ENCODE data around the genes STX17, TMEFF1 and RNF20.

DNA sequence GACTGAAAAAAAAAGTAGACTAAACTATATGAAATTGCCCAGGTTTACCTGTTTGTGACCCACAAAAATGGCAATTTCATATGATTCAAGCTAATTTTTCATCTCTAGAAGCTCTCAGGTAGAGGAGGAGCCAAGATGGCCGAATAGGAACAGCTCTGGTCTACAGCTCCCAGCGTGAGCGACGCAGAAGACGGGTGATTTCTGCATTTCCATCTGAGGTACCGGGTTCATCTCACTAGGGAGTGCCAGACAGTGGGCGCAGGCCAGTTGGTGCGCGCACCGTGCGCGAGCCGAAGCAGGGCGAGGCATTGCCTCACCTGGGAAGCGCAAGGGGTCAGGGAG, 276.5 kb downstream of the SEC61B start:
- RRBS = no CpG with 5 or more reads among the region's 15 CpGs

GRCh38 chr9:99823381-99823653, 1.6 kb downstream of the NR4A3 start:
- RRBS = 0% methylated on average over 6 of the region's 13 CpGs

GRCh38 chr9:99829479-99829716, 7.7 kb downstream of the NR4A3 start:
- RRBS = no CpG with 5 or more reads among the region's 2 CpGs

DNA sequence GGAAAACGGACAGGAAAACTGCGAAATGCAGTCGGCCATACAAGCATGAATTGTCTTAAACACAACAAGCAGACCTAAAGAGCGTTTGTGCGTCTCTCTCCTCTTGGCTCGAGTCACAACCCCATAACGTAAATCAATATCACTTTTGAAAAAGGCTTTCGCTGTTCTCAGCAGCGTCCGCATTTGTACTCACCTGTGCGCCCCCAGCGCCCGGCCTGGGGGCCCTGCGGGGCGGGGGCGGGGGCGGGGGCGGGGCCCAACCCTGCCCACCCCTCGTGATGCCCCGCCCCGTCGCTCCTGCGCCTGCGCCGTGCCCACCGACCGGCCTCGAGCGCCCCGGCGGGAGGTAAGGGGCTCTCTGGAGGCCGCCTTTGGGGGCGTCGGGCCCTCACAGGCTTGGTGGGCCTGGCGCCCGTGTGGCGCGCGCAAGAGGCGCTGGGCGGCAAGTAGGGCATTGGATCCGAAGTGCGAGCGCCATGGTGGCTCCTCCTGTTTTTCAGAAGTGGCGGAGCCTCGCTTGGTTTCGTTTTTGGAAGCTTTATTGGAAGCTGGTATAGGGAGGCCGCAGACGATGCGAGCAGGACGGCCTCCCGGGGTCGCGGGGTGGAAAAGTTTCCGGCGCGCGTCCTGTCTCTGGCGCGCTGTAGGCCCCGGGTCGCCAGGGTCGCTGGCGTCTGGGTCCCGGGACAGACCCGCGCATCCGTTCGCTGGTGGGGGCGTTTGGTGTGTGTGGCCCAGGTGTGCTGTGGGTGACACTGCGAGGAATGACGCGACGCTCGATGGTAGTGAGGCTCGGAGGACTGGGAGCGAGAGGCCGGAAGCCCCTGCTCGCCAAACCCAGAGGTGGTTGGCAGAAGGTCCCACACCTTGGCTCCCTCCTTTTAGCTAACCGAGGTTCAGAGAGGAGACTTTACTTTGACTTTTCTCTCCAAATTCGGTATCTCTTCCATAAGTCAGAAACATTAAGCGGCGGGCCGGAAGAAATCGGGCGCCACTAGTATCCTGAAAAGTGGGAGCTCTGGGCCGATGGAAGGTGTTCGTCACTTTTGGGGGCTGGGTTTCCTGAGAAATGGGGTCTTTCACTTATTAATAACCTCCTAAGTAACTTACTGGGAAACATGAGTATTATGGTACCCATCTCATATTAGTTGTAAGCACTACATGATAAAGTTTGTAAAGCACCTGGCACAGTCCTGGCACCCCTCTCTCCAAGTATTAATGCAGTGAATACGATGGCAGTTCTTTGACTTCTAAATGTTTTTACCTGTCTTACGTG, at the start of gene STX17:
STX17 (plus strand) TSS at position 294 of the 1,276 bp plus-strand sequence.
- RRBS = 0% methylated on average over 5 of the region's 90 CpGs

DNA sequence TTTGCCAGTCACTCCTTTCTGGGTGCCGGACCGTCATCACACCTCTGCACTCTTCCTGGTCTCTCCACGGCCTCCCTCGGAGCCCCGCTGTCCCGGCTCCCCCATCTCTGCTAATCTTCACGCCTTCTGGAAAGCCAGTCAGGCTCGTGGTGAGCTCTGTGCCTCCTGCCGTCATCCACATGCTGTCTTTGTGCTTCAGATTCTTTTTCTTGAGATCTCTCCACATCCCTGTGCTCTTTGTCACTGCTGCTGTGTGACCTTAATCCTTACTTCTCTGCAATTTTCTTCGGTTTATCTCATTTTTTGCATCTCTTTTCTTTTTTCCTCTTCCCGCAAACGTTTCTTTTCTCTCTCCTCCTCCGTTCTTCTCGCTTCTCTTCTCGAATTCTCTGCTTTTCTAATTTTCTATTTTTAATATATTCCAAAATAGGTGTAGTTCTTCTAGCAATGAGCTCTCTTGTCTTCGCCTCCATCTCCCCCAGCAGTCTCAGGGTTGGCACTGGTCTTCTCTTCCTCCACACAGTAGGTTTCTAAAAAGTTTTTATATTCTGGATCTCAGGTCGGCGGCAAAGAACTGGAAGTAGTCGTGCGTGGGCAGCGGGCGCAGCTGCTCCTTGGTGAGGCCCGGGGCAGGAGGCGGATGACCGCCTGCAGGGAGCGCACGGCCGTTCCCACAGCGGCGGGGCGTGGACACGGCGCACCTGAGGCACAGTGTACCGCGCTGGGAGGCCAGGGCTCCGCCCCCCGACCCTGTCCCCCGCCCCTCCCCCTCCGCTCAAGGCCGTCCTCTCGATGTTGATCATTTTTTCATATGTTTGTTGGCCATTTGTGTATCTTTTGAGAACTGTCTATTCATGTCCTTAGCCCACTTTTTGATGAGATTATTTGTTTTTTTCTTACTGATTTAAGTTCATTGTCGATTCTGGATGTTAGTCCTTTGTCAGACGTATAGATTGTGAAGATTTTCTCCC, 92.3 kb downstream of the STX17 start:
- RRBS = 94% methylated on average over 6 of the region's 43 CpGs

GRCh38 chr9:100144319-100144576, 45.2 kb downstream of the INVS start:
- RRBS = no CpG with 5 or more reads among the region's 4 CpGs

DNA sequence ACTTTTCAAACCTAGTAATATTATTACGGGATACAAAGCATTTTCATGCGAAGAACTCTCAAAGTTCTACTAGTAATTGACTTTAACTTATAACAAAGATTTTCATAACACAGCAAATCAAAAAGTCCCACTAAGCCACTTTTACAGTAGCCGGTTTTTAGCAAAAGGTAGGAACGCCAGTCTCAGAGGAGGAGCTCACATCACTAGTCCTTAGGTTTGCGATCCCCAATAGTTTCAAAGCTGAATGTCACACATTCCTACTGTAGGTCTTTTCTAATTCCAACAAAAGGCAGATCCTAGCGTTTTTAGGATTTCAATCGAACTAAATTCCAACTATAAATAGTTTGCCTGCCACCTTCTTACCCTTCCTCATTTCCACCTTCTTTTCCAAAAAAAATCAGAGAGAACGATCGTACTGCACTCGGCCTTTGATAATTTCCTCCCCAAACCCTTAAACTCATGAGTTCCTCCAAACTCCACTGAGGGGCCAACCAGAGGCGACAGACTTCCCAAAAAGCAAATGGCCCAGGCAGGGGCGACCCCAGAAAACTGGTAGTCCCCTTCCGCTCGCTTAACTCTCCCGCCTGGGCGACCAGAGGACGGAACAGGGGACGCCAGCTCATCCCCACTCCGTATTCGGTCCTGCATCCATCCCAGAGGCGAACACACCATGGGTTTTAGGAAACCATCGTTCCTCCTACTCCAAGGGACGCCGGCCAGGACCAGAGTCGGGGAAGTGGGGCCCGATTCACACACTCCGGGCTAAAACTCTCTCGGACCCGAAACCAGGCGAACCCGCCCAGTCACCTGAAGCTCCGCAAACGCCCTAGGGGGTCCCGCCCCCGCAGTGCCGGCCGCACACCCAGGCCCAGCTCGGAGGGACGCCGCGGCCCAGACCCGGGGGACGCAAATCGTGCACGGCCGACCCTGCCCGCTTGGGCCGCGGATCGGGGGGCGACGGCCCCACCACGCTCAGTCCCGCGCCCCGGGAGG, 696 bp downstream of the TEX10 start:
- RRBS = under 1% methylated on average over 25 of the region's 56 CpGs

- RRBS = 3% methylated on average over 25 of the region's 41 CpGs
These were observed at the start of gene TMEFF1 for GRCh38 chr9:100472628-100473225. TMEFF1 (plus strand) TSS chr9:100473149.

GRCh38 chr9:101404876-101405516, 6.3 kb downstream of the ZNF189 start:
- RRBS = no CpG with 5 or more reads among the region's 3 CpGs

GRCh38 chr9:101409160-101410045, 10.8 kb downstream of the ZNF189 start:
- RRBS = no CpG with 5 or more reads among the region's 9 CpGs

DNA sequence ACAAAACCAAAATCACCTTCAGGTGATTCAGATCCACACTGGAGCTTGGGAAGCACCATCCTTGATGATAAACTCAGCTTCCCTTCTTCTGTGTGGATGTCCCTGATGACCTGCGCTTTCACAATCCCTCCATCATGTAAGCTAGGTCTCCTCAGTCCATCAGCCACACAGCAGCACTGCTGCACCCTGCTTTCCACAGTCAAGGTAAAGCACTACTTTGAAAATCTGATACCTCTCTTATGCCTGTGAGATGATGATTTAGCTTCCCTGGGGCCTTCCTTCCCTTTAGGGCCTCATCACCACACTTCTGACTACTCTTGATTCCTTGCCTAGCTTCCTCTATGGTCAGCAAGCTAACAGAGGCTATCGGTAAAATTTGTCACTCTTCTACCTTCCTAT, 12.7 kb downstream of the ALDOB start:
- RRBS = no CpG with 5 or more reads among the region's 2 CpGs

GRCh38 chr9:101423397-101423908, 12.1 kb downstream of the ALDOB start:
- RRBS = no CpG with 5 or more reads among the region's 5 CpGs

GRCh38 chr9:101428279-101428890, 7.2 kb downstream of the ALDOB start:
- RRBS = no CpG with 5 or more reads among the region's 3 CpGs

DNA sequence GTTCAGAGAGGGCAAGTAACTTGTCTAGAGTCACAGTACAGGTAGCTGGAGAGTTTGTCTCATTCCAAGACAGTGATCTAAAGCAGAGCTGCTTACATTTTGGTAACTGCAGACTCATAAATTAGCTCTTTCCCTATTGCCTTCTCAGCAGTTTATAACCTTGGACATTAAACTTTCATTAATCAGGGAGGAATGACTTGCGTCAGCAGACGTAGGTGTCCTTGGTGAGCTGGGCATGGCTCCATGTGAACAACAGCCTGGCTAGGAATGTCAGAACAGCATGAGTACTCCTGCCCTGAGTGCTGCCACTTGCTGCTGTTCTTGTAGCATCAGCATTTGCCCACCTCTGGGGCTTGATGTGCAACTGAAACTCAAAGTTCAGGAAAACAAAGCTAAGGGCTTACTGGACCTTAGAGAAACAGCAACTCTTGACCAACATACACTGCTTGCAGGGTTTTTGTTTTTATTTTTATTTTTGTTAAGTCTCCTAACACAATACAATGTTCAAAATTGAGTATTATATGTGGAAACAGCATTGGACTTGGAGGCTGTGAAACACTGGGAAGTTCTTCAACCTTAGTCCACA, 2.3 kb upstream of the ALDOB start:
- RRBS = no CpG with 5 or more reads among the region's 2 CpGs

DNA sequence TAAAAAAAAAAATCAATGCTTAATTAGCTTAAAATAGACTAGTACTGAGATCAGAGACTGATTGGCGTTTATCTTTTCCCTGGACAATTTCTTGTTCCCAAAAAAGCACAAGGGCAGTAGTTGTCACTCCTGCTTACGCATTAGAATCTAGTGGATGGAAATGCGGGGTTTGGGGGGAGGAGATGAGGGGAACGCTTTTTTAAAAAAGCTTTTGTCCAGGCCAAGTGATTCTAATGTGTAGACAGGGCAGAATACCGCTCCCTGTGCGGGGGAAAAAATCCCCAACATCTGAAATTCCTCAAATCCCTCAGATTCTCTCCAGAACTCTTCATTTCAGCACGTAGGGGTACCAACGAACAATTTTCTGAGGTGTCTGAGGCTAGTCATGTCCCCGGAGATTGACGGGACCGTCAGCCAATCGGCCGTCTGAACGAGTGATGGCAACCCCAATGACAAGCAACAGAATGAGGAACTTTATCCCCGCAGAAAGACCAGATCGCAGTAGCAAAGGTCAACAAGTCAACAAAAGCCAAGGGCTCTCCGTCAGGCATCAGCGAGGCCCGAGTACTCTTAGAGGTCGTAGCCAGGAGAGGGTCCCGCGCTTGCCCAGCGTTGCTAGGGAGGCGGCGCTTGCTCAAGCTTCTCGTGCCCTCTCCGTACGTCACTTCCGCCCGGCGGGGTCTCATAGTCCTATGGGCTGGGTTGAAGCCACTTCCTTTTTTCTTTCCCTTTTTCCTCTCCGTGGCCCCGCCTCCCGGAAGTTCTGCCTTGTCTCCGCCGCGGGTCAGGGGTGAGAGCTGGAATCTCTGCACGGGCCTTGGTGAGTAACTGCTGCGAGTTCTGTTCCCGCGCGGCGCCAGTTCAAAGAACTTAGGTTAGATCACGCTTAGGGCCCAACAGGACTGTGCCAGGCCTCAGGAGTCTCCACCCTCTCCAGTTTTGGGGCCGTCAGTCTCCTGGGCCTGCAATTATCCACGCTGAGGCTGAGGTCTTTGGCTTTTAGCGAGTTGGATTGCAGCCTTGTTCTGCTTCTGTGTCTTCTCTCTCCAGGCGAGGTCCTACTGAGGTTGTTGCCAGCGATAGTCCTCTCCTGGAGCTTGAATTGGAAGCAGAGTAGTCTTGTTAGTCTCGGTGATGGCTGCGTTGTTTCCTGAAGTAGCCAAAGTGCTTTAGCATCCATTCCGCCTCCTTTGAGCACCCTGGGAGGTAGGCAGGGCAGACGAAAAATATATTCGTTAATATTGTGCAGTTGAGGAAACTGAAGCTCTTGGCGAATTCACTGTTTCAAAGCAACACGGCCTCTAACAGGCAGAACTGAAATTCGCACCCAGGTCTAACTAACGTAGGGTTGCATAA, at the start of gene RNF20:
RNF20 (plus strand) TSS at position 759 of the 1,356 bp plus-strand sequence.
- RRBS = 2% methylated on average over 5 of the region's 58 CpGs

DNA sequence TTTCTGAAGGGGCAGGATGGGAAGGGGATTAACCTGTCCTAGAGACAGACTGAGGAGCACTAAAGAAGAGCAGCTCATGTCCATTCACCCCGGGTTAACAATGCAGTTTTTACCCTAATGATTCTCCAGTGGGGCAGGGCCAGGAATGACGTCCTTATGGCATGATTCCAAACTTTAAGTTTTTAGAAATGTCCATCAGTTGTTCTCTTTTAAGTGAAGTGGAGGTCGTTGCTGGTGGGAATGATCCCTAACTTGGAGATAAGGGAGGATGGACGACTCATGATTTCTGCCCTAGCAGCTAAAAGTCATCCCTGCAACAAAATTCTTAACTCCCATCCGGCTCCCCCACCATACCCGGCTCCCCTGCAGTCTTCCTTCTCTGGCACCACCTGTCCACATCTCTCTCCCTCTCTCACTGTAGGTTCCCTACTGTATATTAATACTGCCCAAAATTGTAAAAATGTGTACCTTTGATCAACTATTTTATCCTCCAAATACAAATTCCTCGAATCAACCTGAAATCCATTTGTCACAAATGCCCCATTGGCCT, 1.2 kb downstream of the NIPSNAP3A start:
- RRBS = no CpG with 5 or more reads among the region's 7 CpGs

DNA sequence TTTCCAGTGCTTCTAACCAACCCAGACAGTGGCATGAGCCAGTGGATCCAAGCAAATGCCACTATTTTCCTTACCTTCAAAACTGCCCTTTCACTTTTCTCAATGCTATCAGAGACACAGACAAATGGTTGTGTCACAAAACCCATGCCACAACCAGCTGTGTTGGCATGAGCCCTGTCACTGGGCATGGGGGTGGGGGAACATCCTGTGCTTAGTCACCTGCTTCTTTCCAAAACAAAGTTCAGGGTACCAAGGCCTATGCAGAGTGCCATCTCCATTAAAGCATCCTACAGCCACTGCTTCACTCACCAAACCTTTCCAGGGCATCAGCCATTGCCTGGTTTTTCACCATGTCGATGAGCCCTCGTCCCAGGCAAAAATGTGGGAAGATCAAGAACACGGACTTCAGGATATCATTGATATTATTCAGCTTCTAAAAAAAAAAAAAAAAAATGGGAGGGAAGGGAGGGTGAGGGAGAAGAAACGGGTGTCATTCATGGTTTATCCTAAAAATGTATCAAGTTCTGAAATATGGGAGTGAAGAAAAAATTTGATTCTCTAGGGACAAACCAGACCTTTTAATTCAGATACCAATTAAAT, 30.2 kb downstream of the NIPSNAP3B start:
- RRBS = no CpG with 5 or more reads among the region's 4 CpGs

DNA sequence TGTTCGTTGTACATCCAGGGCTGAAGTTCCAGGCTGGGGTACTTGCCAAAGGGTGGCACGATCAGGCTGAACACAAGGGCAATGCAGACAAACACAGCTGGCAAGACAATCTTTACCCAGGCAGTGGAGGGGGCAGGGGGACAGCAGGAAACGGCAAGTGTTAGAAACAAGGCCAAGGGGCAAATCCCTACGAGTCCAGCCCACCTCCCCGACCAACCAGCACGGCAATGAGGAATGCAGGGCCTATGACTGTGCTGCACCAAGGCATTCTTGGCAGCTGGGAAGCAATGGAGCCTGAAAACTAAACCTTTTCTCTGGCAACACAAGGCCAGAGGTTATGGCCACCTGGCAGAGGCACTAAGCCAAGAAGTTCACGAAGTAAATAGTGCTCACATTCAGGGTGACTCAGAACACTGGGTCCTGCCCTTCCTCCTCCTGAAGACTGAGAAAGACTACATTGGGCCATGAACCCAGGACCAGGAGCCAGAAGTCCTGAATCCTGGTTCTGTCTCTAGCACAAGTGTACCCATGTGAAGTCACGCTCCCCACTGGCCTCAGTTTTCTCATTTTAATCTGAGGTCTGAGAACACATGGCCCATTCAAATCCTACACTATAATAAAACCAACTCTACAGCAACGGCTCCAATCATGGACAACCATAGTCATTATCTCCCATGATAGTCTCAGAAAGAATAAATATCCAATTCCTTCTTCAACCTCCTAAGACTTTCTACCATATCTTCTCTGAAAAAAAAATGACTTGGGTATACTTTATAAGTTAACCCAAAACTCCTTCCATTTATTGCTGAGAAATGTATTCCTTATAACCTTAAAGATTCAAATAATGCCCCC, 47.1 kb downstream of the NIPSNAP3B start:
- RRBS = no CpG with 5 or more reads among the region's 9 CpGs

DNA sequence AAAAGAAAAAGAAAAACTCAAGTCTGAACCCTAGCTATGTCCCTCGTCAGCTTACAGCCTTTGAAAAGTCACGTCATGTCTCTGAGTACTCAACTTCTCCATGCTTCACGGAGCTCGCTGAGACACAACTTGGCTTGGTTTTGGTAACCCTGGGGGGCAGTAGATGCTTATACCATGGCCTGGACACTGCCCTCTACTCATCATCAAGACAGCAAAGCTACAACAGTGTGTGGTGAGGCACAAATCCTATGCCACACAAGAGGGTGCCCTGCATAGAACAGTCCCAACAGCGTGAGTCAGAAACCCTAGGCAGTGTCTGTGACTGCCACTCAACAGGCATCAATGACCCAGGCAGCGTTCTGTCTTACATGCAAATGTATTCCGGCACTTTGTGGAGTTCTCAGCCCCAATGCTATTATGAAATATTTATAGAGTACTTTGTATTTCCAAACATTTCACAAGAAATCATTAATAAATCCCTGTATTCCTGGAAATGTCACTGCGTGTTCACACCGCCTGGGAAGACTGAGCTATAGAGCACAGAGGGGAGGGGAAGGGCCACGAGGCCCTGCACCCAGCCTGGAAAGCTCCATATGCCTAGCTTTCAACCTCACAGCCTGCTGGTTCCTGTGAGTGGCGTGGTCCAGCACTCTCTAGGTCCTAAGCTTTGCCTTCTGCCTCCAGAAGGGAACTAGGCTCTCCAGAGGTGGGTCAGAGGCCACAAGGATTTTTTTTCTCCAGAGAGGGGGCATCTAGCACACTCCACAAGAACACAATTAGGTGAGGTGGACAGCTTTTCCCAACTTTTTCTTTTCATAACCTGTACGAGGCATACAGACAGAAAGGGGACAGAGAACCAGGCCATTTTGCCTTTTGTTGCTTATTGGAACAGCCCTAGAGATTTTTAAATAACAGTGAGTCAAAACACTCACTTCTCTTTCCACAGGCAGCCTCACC, 77.8 kb downstream of the NIPSNAP3B start:
- RRBS = no CpG with 5 or more reads among the region's 12 CpGs